HL-60 (cell line): ENCODE measurements around a stretch of chr6.

DNA sequence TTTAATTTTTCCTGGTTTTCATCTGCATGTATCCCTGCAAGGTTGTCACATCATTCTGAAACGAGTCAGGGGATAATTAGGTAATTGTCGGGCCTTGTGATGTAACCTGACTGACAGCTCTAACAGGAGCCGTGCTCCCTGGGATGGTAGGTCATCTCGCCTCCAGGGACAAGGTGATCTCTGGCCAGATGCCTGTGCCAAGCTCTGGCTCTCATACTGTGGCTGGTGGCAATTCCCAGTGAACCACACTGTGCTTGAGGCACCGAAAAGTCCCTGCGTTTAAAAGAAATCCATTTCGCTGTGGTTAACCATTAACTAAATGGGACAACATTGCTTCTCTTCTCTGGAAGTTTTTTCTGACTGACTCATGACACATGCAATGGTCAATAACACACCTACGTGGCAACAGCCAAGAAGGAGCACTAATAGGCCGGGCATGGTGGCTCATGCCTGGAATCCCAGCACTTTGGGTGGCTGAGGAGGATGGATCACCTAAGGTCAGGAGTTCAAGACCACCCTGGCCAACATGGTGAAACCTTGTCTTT lies 669.3 kb downstream of the PRKN start:
- RRBS: no CpG with 5 or more reads among the region's 9 CpGs

DNA sequence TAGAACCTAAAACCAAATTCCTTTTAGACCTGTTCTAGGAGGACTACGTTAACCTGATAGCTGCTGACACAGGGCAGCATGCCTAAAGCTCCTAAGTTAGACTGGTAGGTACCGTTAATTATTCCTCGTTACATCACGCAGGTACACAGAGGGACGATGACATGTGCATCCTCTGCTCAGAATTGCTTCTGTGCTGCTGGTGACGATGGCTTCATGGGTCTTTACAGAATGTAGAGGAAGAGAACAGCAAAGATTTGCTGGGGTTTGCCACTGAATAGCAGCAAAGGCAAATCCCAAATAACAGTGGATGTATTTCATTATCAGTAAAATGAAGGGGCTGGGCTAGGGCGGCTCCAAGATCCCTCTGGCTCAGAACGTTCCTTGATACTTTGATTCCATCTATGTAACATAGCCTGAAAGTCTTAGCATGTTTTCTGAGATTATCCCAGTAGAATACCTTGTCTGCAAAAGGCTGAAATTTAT lies 141.1 kb downstream of the PACRG start:
- RRBS: no CpG with 5 or more reads among the region's 8 CpGs

DNA sequence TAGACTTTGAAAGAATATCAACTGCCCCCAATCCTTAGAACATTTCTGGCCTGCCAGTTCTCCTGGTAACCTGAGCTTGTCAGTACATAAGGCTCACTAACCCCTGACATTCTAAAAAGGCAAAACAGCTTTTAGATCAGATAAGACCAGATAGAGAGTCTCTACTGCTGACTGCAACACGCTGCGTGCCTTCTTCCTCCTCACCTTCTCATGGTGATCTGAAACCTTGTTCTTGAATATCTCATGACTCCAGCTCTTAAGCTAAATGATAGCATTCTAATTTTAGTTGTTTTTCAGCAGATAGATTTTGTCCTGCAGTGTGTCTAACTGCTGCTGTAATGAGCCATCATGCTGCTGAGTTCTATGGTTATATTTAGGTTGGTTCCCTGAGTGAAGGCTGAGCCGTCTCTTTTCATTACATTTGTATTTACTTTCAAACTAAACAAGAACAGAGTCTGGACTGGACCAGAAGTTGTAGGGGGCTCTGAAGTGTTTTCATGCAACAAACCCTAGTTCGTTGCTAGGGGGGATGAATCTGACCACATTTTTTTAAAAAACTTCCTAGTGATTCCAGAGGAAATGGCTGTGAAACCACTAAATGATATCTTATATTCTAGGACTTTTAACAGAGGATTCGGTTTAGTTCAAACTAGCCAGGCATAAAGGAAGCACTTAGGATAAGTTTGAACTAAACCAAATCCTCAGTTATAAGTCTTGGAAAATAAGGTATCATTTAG lies 328.2 kb upstream of the QKI start:
- RRBS: no CpG with 5 or more reads among the region's 5 CpGs

- RRBS: no CpG with 5 or more reads among the region's 5 CpGs
Measured at GRCh38 chr6:163288684-163289032, 125.9 kb upstream of the QKI start.

DNA sequence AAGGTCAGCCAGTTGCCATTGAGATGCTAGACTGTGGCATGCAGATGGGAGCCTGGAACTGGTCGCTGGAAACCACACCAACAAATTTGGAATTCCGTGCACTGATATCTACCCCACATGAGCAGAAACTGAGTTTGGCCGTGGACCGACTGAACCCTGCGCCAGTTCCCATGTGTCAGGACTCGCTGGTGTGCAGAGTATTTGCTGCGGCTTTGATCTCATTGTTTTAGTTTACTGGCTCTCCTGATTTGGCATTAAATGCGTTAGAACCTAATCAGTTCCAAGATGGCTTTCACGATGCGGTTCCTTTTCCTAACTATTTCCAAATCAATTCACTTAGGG lies 125.5 kb upstream of the QKI start:
- RRBS: no CpG with 5 or more reads among the region's 10 CpGs

GRCh38 chr6:163324954-163325326 lies 89.6 kb upstream of the QKI start:
- RRBS: no CpG with 5 or more reads among the region's 9 CpGs

DNA sequence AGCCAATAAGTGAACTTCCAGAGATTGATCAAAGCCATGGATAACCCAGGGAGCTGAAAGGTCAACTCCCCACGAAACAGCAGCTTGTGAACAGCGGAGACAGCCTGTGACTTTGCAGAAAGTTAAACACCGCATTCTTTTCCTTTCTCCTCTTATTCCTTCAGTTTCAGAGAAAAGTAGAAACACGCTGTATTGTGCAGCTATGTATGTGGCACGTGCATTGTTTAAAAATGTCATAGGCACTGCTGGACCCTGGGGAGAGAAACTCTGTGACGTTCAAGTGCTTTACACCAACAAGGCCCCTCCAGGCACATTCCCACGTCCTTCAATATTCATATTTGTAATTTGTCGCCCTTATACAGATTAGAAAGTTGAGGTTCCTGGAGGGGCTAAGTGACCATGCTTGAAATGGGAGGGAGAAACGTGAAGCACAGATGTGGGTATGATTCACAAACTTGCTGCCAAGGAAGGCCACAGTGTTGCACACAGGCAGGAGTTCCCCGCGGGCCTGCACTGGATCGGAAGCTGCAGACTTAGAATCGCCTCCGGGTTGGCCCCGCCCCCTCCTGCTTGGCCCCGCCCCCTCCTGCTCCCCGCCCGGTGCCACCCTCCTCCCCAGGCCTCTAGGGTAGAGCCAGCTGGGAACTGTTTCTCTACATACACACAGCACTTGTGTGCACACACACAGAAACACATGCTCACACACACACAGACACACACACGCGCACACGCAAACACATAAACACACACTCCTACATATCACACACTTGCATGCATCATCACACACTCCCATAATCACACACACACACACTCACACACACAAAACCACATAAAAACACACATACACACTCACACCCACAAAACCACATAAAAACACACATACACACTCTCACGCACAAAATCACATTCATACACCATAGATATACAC lies 58.2 kb upstream of the QKI start:
- RRBS: 5% methylated on average over 5 of the region's 22 CpGs

- RRBS: no CpG with 5 or more reads among the region's 72 CpGs
Measured at GRCh38 chr6:163412935-163413779, 1.4 kb upstream of the QKI start.

- RRBS: no CpG with 5 or more reads among the region's 10 CpGs
Measured at GRCh38 chr6:163945702-163946338, 531.3 kb downstream of the QKI start.

- RRBS: no CpG with 5 or more reads among the region's 11 CpGs
Measured at GRCh38 chr6:163985779-163986183, 571.3 kb downstream of the QKI start.

- RRBS: no CpG with 5 or more reads among the region's 32 CpGs
Measured at GRCh38 chr6:164098881-164100120, 684.8 kb downstream of the QKI start.

GRCh38 chr6:164893793-164894147 lies 415.6 kb downstream of the C6orf118 start:
- RRBS: no CpG with 5 or more reads among the region's 2 CpGs

GRCh38 chr6:165409428-165409854 lies 100.0 kb upstream of the C6orf118 start:
- RRBS: no CpG with 5 or more reads among the region's 14 CpGs

- RRBS: no CpG with 5 or more reads among the region's 16 CpGs
Measured at GRCh38 chr6:165641635-165642257, 21.3 kb downstream of the PDE10A start.

GRCh38 chr6:166173264-166173595 lies 5.6 kb upstream of the TBXT start:
- RRBS: no CpG with 5 or more reads among the region's 5 CpGs

GRCh38 chr6:166360869-166361637 lies 18.7 kb upstream of the SFT2D1 start:
- RRBS: no CpG with 5 or more reads among the region's 7 CpGs

DNA sequence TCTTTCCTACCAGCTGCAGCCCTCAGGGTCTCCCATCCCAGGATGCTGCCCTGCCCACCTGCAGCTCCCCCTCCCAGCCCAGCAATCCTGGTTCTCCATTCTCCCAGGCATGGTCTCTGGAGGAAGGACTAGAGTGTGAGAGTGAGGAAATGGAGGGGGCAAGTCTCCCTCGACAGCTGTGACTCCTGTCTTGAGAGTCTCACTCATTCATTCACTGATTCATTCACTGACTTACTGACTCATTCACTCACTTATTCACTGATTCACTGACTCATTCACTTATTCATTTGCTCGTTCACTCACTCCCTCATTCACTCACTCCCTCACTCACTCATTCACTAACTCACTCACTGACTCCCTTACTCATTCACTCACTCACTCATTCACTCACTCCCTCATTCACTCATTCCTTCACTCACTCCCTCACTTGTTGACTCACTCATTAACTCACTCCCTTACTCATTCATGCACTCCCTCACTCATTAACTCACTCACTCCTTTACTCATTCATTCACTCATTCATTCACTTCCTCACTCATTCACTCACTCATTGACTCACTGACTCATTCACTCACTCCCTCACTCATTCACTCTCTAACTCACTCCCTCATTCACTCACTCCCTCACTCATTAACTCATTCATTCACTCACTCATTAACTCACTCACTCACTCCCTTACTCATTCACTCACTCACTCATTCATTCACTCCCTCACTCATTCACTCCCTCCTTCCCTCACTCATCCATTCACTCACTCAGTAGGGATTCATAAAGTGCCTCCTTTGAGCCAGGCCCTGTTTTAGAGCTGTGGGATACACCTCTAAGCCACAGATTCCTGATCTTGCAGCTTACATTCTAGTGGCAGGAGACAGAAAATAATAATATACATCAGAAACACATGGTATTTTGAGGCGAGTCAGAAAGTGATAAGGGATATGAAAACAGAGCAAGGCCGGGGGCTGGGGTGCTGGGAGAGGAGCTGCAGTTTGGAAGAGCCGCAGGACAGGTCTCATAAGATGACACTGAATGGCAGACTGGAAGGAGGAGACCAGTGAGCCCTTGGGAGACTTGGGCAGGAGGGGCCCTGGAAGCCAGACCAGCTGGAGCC lies 84.1 kb upstream of the MPC1 start:
- RRBS: no CpG with 5 or more reads among the region's 5 CpGs

- RRBS: no CpG with 5 or more reads among the region's 8 CpGs
Measured at GRCh38 chr6:166745596-166745900, 118.5 kb upstream of the RPS6KA2 start.

DNA sequence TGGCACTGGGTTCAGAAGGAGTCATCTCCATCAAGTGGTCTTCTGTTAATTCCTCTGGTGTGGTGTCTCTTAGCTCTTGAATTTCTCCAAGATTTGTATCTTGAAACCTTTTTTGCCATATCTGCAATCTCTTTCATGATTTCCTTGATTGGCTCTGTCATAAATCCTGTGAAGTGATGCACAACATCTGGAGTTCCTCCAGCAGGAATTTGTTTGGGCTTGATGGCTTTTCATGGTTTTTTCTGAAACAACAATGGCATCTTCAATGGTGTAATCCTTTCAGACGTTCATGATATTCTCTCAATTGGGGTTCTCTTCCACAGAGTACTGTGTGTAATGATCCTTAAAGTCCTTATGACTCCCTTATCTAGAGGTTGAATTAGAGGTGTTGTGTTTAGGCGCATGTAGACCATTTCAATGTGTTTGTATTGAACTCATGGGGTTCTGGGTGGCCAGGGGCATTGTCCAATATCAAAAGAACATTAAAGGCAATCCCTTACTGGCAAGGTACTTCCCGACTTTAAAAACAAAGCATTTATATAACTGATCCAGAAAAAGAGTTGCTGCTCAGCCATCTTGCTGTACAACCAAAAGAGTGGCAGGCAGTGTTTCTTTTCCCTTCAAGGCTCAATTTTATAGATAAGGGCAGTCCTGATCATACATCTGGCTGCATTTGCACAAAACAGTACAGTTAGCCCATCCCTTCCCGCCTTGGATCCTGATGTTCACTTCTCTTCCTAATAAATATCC lies 4.1 kb upstream of the CEP43 start:
- RRBS: no CpG with 5 or more reads among the region's 4 CpGs